Penis (tissue), 1 donor: ENCODE measurements around the genes ALKBH4 and PSMC2.

DNA sequence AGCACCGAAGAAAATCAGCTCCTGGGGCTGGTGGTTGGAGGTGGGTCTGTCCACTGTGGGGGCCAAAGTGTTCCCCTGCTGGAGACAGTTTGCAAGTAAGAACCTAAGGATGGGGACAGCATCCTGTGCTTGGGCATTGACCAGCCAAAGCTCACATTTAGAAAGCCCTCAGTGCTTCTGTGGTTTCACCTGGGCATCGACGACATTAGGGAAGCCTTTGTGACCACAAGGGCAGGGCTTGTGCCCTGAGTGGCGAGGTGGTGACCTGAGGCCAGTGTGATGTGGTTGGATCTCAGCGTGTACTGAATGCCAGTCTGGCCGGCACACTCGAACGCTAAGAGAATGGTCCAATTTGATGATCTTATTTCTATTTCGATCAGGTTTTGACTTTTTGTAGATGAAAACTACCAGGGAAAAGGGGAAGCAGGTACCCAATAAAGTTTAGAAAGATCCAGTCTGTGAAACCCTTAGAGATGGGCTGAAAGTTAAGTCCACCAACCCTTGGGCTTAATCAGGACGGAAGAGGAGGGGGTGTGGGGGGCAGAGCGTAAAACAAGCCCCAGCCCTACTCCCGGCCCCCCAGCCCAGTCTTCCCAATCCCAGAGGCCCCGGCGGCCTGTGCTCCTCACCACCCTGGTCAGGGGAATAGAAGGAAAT lies 32.0 kb upstream of the SH2B2 start:
- PRO-cap = no peak

GRCh38 chr7:102397358-102397807 lies 1.2 kb downstream of the PRKRIP1 start:
- PRO-cap = no peak

- PRO-cap = no peak
These were observed 10.3 kb downstream of the ALKBH4 start for GRCh38 chr7:102454281-102454912.

DNA sequence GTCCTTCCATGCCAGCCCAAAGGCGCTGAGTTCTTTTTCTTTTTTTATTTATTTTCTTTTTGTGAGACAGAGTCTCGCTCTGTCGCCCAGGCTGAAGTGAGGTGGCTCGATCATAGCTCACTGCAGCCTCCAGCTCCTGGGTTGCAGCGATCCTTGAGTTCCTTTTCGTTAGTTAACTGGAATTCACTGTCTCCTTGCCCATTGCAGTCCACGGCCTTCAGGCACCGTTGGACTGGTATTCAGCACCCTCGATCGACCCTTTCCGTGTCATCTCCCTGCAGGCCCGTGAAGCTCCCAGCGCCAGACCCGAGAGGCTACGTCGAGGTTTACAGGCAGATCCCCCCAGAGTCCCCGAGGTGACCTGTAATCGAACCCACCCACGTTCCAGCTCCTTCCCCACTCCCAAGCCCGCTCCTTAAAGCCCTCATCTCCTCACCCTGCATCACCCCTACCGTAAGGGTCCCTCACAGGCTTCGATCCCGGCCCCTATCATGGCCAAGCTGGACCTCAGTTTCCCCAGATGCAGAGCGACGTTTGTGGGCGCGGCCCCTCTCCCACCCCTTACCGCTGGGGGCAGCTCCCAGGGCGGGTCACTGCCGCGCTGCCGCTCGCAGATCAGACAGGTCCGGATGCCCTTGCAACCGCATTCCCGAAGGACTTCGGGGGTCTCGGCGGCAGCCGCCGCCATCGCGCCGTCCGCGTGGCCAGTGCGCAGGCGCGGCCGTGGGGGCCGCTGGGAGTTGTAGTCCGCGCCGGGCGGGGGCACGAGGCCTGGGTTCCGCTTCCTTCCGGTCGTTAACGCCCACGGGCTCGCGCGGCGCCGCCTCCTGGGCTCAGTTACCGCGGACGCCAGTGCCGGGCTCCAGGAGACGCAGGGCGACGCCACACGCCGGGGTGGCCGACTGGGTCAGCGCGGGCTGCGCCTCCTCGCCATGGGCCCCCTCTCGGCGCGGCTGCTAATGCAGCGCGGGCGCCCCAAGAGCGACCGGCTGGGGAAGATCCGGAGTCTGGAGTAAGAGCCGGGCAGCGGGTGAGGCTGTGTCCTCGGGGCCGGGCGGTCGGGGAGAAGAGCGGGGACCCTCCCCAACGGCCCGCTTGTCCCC lies at the start of gene ALKBH4:
ALKBH4 (minus strand) TSS at position 715 of the 1,103 bp plus-strand sequence.
- PRO-cap = bidirectional peak, plus-strand start at position 865 of the sequence, minus-strand start at position 709 of the sequence

DNA sequence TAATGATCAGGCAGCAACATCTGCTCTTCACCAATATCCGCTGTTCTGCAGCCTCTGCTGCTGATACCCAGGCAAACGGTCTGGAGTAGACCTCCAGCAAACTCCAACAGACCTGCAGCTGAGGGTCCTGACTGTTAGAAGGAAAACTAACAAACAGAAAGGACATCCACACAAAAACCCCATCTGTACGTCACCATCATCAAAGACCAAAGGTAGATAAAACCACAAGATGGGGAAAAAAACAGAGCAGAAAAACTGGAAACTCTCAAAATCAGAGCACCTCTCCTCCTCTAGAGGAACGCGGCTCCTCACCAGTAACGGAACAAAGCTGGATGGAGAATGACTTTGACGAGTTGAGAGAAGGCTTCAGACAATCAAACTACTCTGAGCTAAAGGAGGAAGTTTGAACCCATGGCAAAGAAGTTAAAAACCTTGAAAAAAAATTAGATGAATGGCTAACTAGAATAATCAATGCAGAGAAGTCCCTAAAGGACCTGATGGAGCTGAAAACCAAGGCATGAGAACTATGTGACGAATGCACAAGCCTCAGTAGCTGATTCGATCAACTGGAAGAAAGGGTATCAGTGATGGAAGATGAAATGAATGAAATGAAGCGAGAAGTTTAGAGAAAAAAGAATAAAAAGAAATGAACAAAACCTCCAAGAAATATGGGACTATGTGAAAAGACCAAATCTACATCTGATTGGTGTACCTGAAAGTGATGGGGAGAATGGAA lies 32.8 kb downstream of the FAM185A start:
- PRO-cap = no peak

DNA sequence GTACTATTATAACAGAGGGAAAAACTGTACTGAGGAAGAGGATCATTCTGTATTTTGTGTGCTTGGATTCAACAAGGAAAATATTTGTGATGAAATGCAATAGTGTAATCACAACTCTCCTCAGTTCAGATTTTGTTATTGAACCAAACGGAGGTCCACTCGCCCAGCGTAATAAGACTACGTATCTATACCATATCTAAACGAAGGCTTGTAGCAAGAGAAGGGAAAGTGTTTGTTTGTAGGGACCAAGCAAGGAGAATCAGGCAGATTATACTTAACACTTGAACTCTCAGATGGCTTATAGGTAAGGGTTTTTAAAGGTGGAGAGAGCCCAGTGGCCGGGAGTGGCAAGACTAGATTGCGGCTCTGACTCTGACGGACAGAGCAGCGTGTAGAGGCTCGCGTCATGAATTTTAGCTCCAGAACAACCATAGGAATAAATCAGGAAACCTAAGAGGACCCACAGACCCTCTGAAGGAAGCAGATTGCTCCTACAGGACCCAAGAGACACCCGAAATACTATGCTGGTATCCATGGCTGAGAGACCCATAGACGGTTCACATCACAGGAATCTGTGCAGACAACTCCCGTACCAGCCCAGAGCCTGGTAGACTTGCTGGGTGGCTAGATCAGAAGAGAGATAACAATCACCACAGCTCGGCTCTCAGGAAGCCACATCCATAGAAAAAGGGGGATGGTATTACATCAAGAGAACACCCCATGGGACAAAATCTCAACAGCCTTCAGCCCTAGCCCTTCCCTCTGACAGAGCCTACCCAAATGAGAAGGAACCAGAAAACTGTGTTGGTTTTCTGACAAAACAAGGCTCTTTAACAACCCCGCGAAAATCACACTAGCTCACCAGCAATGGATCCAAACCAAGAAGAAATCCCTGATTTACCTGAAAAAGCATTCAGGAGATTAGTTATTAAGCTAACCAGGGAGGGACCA lies 51.0 kb downstream of the FAM185A start:
- PRO-cap = no peak

GRCh38 chr7:103298247-103298884 lies 1.1 kb downstream of the PMPCB start:
- PRO-cap = no peak

DNA sequence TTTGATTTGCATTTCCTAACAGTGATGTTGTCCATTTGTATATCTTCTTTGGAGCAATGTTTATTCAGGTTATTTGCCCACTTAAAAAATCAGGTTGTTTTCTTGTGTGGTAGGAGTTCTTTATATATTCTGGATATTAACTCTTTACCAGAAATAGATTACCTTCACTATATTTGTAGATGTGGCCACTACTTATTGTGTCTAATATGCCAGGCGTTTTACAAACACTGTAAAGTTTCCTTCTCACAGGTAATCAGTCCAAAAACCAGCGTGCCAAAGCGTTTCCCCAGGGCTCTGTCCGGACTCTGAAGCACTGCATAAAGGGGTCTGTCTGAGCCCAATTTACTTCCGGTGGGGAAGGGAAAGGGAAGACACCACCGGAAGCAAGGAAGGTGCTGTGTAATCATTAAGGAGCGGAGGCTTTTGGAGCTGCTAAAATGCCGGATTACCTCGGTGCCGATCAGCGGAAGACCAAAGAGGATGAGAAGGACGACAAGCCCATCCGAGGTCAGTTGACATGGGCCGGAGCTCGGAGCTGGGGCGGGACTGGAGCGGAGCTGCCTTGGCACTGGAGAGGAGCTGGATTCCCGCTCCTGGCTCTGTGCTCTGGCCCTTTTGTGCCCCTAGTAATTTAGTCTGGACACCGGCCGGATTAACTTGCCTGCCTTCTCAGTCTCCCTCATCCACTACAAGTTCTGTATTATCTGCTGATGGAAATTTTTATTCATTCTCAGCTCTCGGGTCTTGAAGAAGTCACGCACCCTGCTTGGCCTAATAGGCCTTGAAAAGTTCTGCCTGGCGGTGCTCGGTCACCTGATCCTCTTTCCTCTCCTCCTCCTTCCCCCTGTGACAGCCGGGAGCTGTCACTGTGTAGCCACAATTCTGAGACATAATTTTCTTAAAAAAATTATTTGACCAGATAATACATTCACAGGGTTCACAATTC lies at the start of gene PSMC2:
PSMC2 (plus strand) TSS at position 369 of the 946 bp plus-strand sequence.
- PRO-cap = bidirectional peak, plus-strand start at position 409 of the sequence, minus-strand start at position 307 of the sequence; unidirectional peak, minus-strand start at position 825 of the sequence

- PRO-cap = no peak
These were observed 32.2 kb downstream of the PSMC2 start for GRCh38 chr7:103379493-103380229.

GRCh38 chr7:104130176-104131244 lies 77.3 kb downstream of the ORC5 start:
- PRO-cap = no peak

DNA sequence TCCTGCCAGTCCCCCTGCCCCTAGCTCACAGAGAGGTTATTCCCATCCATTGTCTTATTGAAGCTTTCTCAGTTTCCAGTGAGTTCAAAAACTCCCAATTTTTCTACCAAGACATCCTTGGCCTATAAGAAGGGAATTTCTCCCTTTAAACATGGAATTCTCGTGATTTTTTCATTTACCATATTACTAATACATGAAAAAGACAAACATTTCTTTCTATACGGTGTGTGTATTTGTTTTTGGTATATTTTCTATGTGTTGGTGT lies 142.5 kb downstream of the LHFPL3 start:
- PRO-cap = no peak

GRCh38 chr7:104669933-104670319 lies 341.5 kb downstream of the LHFPL3 start:
- PRO-cap = no peak

DNA sequence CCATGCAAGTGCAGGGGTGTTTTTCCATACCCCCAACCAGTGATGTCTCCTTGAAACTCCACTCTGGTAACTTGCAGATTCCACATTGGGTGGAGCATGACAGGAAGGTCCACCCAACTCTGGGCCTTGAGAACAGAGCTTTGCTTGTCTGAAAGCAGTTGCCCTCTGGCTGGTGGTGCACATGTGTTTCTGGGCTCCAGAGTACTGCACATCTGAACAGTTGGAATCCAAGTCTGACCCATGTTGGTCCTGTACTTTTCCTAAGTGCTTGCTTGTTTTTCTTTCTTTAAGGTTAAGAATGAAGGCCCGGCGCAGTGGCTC lies 84.9 kb upstream of the KMT2E start:
- PRO-cap = no peak

DNA sequence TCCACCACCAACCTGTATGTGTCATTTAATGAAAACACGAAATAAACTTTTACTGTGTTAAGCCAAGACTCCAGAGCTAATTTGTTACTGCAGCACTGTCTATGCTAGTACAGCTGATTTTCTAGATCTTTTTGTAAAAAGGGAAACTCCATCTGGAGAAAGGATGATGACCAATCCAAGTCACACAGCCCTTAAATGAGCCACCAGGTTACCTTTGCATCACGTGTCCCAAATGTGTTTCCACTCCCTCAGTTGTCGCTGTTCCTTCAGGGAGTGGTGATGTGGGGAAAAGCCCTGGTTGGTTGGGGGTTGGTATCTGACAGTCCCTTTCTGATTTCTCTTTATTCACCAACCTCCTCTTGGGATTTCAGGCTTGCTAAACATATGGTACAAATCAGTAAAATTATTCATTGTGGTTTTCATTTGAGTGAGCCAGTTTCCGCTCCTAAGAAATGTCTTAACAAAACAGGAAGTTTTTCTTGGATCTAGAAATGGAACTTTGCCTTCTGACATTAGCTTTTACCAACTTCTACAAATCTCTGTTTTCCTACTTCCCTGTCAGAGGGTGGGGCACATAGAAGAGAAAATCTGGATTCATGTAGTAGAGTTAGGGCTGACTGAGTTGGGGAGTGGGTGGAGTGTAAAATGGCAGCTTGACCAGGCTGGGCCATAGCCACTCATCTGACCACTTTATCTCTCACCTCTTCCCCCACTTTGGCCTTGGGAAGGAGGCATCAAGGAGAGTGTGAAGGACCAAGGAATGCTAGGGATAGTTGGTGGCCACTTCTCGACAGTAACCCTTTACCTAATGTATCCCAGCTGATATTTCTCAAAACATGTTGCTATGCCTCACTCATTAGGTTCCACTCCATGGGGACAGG lies 40.0 kb upstream of the KMT2E start:
- PRO-cap = no peak

GRCh38 chr7:104993602-104994113 lies 20.3 kb upstream of the KMT2E start:
- PRO-cap = no peak

DNA sequence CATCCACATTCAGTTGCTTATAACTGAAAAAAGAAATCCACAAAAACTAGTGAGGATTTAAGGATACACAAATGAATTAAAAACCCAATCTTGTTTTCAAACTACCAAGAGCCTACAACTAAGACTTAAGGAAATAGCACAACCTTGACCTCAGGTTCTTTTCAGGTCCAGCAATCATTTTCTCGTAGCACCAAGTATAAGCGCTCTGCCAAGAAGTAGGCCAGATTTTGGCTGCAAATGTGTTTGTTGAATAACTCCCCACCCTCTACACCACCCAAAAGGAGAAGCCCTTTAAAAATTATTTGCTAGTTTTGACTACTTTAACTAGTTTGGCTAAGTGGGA lies 2.8 kb upstream of the KMT2E start:
- PRO-cap = no peak

DNA sequence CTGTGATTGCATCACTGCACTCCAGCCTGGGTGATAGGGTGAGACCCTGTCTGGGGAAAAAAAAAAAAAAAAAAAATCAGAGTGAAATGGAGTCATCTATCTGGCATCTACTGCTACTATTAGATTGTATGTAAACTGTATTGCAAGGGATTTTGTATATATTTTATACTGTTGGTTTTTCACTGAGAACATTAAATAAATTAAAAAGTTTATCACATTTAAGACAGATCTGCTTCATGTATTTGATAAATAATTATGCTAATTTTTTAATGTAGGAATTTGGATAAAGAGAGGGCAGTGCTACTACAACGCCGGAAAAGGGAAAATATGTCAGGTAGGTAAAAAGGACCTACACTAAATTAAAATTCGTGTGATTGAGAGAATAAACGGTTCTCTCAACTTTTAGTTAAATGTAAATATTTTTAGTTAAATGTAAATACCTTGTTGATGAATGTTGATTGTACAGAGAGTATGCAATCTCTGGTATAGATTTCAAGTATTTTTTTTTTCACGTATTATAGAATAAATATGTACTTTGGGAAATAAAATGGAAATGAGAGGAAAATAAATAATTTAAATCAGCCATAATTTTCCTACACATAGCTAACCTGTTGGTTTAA lies 59.4 kb downstream of the KMT2E start:
- PRO-cap = no peak

GRCh38 chr7:105142866-105143513 lies 129.0 kb downstream of the KMT2E start:
- PRO-cap = no peak

- PRO-cap = unidirectional peak, minus-strand start at chr7:105269013
These were observed 119.9 kb downstream of the SRPK2 start for GRCh38 chr7:105268879-105269139.

- PRO-cap = no peak
These were observed 28.5 kb downstream of the PUS7 start for GRCh38 chr7:105493105-105494384.